Metastatic Breast Carcinoma in the Brain (tissue), 10 donors: ENCODE data around the gene RAI1.

DNA sequence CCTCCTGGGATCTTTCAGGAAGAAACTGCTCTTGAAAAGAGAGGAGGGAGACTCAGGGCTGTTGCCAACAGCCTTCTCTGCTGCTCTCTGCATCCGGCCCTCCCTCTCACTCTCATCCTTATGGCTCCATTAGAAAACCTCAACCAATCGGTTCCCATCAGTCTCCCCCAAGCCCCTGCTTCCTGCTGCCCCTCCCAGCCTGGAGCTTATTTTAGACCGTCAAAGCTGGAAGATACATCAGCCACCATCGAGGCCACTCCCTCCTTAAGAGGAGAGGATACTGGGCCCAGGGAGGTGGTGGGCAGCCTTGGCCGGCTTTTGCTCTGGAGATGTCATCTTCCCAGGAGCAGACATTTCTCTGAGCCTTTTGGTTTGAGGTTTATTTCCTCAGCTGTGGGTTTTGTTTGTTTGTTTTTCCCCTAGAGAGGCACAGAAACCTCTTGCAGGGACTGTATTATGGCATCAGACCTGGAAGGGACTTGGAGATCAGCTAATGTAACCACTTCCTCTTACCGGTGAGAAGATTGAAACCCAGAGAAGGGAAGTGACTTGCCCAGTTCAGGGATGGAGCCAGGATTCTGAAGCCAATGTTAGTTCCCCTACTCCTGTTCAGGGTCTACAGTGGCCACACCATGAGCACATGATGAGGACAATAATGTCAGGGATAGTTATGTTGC, 2.8 kb downstream of the MPRIP start:
- PRO-cap, 10 experiments, result peak in 9 of 10 experiments; most common plus-strand start position 264 of the sequence (in 1); most common minus-strand start position 91 of the sequence (in 9)

GRCh38 chr17:17098548-17099214, 56.4 kb downstream of the MPRIP start:
- PRO-cap, 10 experiments, result no peak in any of the 10 experiments

DNA sequence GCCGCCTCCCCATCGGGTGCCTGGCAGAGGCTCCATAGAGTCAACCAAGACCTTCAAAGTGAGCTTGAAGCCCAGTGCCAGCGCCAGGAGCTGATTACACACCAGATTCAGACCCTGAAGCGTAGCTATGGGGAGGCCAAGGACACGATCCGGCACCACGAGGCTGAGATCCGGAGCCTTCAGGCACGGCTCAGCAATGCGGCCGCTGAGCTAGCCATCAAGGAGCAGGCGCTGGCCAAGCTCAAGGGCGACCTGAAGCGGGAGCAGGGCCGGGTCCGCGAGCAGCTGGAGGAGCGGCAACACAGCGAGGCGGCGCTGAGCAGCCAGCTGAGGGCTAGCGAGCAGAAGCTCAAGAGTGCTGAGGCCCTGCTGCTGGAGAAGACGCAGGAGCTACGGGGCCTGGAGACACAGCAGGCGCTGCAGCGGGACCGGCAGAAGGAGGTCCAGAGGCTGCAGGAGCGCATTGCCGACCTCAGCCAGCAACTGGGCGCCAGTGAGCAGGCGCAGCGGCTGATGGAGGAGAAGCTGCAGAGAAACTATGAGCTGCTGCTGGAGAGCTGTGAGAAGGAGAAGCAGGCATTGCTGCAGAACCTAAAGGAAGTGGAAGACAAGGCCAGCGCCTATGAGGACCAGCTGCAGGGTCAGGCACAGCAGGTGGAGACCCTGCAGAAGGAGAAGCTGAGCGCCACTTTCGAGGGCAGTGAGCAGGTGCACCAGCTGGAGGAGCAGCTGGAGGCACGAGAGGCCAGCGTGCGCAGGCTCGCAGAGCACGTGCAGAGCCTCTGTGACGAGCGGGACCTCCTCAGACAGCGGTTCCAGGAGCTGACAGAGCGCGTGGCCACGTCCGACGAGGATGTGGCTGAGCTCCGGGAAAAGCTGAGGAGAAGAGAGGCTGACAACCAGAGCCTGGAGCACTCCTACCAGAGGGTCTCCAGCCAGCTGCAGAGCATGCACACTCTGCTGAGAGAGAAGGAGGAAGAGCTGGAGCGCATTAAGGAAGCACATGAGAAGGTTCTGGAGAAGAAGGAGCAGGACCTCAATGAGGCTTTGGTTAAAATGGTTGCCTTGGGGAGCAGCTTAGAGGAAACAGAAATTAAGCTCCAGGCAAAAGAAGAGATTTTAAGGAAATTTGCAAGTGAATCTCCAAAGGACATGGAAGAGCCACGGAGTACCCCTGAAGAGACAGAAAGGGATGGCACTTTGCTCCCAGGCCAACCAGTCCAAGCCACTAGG, 41.6 kb downstream of the PLD6 start:
- PRO-cap, 10 experiments, result no peak in any of the 10 experiments

- PRO-cap, 10 experiments, result peak in 3 of 10 experiments; most common plus-strand start chr17:17352405 (in 2); most common minus-strand start chr17:17352119 (in 1)
Observed at GRCh38 chr17:17351851-17352786, 48.9 kb downstream of the NT5M start.

- PRO-cap, 10 experiments, result no peak in any of the 10 experiments
Observed at GRCh38 chr17:17363650-17364914, 60.9 kb downstream of the NT5M start.

DNA sequence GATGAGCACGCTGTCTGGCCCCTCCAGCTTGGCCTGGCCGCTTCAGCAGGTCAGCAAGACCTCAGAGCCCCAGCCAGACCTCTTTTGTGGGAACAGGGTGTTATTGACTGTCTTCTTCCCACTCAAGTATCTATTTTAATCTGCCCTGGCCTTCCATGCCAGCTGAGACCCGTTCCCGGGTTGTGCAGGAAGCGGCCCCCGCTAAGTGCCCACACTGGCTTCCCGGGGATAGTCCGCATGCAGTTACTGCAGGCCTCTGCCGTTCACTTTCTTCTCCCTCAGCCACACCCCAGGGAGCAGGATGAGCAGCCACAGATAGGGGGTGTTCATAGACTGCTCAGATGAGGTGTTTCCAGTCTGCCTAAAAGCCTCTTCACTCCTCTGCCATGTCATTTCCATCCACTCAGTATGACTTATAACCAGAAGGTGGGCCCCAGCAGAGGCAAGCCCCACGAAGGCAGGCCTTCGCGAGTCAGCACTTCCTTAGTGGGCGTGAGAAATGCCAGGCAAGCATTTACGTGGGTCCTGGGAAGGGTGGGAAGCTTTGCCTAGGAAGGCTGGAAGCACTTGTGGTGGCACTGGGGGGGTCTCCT, 7.6 kb downstream of the MED9 start:
- PRO-cap, 10 experiments, result no peak in any of the 10 experiments

DNA sequence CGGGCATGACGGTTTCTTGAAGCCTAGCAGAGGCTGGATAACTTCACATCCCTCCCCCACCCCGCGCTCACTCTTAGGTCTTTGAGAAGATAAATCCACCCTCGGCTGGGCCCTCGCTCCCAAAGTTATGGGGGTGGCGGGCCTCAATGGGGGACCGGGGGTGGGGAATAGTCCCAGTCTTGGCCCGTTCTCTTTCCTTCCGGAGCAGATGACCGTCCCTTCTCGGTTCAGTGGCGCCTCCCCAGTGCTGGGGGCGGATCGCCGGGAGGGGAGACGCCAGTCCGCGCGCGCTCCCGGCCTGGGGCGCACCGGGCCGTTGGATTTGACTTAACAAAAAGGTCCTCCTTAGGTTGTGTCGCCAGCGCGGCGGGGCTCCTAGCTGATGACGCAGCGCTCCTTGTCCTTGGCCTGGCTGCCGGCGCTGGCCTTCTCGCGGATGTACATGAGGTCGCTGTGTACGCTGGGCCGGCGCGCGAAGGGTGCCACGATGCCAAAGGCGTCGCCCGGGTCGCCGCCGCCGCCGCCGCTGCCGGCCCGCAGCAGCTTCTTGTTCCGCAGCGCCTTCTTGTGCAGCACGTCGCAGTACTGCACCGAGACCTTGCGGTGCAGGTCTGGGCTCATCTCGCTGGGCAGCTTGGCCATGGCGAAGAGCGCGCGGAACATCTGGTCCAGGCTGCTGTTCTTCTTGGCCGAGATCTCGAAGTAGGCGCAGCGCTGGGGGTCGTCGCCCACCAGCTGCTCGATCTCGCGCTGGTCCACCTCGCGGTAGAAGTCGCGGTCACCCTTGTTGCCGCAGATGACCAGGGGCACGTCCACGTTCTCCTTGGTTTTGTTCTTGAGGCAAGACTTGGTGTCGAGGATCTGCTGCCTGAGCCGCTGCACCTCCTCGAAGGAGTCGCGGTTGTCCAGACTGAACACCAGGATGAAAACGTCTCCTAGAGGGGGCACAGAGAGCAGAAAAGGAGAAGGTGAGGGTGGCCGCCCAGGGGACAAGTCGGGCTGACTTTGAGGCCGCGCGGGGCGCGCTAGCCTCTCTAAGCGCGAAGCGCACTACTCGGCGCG, 1.1 kb downstream of the RASD1 start:
- PRO-cap, 10 experiments, result peak in 3 of 10 experiments; most common plus-strand start position 279 of the sequence (in 3)

GRCh38 chr17:17506789-17507558, 10.8 kb upstream of the RASD1 start:
- PRO-cap, 10 experiments, result no peak in any of the 10 experiments

GRCh38 chr17:17538537-17539051, 42.4 kb upstream of the RASD1 start:
- PRO-cap, 10 experiments, result no peak in any of the 10 experiments

- PRO-cap, 10 experiments, result no peak in any of the 10 experiments
Observed at GRCh38 chr17:17576780-17577684, 14.5 kb downstream of the PEMT start.

DNA sequence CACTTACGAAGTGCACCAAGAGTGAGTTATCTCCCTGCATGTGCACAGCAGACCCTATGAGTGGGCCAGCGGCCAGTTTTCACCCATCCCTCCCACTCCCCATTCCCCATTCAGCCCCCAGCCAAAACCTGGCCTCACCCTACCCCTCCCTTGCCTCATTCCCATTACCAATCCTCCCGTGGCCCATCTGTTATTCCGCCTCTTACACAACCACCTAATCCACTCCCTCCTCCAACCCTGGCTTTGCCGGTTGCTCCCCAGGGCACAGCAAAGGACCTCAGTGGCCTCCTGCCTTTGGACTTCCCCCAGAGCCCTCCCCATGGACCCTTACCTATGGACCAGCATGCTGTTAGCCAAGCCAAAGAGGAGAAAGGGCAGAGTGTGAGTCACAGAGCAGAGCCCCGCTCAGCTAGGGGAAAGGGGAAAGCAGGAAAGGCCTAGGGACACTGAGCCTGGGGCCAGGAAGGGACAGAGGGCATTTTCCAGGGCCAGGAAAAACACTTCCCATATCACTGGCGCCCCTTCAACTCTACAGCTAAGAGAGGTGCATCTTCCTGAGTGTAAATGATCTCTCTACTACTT, 10.8 kb downstream of the PEMT start:
- PRO-cap, 10 experiments, result no peak in any of the 10 experiments

GRCh38 chr17:17582227-17582672, 9.3 kb downstream of the PEMT start:
- PRO-cap, 10 experiments, result no peak in any of the 10 experiments

DNA sequence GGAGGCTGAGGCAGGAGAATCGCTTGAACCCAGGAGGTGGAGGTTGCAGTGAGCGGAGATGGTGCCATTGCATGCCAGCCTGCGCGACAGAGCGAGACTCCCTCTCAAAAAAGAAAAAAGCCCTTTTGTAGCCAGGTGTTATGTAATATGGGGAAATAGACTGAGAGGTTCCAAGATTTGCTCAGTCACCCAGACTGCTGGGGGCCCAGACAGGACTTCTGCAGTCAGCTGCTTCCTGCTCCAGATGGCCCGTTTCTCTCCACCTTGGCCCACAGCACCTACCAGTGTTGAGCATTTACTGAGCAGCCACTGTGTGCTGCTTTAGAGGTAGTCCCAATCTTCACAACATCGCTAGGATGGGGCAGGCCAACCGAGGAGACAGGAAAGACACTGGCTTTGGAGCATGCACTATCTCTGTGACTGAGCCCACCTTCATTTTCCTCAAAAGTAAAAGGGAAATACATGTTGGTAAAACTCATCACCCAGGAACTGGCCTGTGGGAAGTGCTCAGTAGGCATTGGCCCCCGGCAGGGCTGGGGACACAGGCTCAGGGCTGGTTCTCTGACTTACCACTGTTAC, 1.4 kb upstream of the PEMT start:
- PRO-cap, 10 experiments, result no peak in any of the 10 experiments

DNA sequence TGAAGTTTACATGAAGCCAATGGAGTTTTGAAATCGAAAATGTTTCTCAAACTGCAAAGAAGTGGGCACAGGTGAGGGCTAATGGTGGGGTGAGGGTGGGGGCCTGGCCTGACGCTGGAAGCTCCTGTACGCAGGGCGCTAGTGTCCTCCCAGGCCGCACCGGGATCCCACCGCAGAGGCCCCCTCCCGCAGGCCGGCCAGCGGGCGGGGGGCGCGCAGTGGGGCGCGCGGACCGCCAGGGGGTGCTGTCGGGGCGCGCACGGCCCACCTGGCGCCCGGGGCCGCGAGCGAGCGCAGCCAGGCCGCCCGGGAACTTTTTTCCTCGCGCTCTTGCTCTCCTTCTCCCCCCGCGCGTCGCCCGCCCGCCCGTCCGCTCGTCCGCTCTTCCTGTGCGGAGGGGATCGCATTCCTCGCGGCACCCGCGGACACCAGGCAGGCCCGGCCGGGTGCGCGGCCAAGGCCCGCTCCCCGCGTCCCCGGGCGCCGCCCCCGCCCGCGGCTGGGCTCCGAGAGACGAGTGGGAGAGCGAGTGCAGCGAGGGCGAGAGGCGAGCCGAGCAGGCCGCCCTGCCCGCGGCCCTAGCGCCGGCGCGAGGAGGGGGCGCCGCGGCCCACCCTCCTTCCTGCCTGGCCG, at the start of gene RAI1:
RAI1 (plus strand) TSS at position 404 of the 633 bp plus-strand sequence.
- PRO-cap, 10 experiments, result peak in 10 of 10 experiments; most common plus-strand start position 532 of the sequence (in 8); most common minus-strand start position 379 of the sequence (in 2)

DNA sequence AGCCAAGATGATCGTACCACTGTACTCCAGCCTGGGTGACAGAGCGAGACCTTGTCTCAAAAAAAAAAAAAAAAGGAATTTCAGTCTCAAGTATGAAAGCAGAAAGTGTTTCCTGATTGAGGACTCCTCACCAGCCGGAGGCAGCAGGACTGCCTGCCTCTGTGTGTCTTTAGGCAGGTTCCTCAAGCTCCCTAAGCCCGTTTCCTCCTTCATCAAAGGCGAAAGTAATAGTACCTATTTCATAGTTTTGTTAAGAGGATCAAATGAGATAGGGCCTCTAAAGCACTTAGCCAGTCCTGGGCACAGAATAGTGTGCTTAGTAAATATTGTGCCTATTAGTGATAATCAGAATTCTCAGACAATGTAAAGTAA, 9.1 kb downstream of the RAI1 start:
- PRO-cap, 10 experiments, result peak in 3 of 10 experiments; most common plus-strand start position 116 of the sequence (in 3)

DNA sequence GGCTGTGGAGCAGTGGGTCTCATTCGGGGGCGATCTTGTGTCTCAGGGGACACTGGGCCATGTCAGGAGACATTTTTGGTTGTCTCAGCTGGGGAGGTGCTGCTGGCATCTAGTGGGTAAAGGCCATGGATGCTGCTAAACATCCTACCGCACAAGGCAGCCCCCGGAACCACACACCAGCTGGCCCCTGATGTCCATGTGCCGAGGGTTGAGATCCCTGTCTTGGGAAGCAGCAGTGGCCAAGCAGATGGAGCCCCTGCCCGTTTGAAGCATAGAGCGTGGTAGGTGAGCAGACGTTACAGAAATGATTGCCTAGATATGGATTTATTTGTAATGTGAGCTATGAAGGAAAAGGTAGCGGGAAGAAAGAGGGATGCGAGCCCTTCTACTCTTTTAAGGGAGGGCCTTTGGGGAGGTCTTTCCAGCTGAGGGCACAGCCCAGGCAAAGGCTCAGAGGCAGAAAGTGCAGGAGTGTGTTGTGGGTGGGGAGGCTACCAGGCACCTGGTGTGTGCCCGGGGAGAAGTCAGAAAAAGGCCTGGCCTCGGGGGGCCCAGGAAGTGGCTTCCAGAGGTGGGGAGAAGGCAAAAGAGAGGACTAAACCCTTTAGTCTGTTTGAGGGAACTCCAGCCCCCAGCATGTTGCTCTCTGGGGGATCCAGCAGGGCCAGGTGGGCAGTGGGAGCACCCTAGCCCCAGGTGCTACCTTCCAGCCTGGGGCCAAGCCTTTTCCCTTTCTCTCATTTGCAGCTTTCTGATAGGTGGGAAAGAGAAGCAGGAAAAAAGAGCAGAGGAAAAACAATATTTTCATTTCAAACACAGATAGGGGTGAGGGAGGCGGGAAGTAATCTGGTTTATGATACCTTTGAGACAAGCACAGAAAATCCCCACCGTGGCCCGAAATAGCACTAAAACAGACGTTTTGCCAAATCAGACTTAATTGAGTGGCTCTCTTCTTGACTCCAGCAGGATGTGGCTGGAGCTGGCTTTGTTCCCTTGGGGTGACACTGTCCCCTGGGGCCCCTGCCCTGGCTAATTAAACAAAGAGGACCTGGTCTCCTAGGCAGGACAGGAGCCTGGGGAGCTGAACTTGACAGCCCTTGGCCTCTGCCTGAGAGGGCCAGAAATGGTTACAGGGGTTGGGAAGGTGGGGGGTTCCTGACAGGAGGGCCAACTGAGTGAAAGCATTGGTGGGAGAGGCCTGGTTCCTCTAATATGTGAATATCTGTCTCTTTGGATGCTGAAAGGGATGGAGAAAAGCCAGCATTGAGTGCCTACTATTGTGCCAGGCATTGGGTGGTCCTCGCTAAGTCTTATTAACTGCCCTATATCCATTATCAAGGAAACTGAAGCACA, 10.3 kb downstream of the RAI1 start:
- PRO-cap, 10 experiments, result peak in 3 of 10 experiments; most common plus-strand start position 818 of the sequence (in 1); most common minus-strand start position 971 of the sequence (in 3)

GRCh38 chr17:17751228-17752108, 70.2 kb downstream of the RAI1 start:
- PRO-cap, 10 experiments, result peak in 1 of 10 experiments; most common plus-strand start chr17:17751515 (in 1)

DNA sequence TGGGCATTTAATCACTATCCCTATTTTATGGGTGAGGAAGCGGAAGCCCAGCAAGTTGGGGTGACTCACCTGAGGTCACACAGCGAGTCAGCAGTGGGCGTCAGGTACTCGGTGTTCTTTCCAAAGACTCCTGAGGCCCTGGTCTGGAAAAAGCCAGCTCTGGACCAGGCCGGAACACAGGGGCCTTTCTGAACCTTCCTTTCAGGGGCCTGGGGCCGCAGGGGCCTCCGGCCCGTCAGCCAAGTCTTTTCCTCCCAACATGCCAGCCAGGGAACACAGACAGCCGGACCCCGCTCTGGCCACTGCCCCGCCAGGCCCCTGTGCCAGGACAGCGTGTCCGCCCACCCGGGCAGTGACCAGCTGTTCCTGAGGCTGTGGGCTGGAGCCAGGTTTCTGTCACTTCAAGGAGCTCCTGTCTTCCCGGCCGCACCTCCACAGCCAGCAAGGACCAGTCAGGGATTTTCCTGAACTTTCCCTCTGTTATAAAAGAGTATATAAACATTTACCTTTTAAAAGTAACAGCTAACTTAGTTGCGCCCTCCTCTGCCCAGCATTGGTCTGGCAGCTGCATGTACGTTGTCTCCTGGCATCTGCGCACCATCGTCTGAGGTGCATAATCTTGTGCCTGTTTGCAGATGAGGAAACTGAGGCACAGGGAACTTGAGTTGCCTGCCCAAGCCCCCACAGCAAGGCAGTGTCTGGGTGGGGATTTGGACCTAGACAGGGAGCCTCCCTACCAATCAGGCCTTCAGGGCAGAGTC, 62.4 kb downstream of the SREBF1 start:
- PRO-cap, 10 experiments, result peak in 2 of 10 experiments; most common minus-strand start position 454 of the sequence (in 2)

- PRO-cap, 10 experiments, result no peak in any of the 10 experiments
Observed at GRCh38 chr17:17795986-17796676, 40.7 kb downstream of the SREBF1 start.

DNA sequence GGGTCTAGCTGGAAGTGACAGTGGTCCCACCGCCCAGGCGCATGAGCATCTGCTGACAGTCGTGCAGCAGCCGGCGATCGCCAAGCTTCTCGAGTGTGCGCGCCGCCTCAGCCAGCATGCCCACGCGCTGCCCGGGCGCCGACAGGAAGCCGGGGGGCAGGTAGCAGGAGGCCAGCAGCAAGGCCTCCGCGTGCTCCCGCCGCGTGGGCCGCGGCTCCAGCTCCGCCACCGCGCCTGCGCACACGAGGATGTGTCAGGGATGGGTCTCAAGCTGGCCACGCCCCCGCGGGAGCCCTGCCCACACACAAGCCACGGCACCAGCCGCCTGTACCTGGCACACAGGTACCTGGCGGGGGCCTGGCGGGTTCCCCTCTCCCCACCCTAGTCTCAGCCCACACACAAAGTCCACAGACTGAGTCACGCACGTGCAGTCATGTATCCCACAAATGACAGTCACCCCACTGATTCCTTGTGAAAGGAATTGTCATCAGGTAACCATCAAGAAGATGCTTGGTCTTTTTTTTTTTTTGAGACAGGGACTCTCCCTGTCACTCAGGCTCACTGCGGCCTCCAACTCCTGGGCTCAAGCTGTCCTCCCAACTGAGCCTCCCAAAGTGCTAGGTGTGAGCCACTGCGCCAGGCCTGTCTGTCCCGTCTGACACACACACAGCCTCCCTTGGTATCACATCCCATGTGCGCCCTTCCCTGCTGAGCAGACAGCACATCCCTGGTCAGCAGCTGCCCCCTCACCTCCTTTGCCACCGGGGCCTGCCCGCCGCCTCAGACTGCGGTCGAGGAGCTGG, 24.0 kb downstream of the SREBF1 start:
- PRO-cap, 10 experiments, result peak in 4 of 10 experiments; most common plus-strand start position 334 of the sequence (in 3); most common minus-strand start position 218 of the sequence (in 2)